Breast (tissue), 4 donors: ENCODE results near the gene MACIR.

GRCh38 chr5:100780393-100780834, 122.7 kb downstream of the ST8SIA4 start:
- PRO-cap, 3 experiments, result no peak in any of the 3 experiments
- RRBS, result no CpG with 5 or more reads among the region's 4 CpGs

- PRO-cap, 3 experiments, result no peak in any of the 3 experiments
- RRBS, result no CpG with 5 or more reads among the region's 3 CpGs
Observed at GRCh38 chr5:100890784-100891277, 12.3 kb downstream of the ST8SIA4 start.

DNA sequence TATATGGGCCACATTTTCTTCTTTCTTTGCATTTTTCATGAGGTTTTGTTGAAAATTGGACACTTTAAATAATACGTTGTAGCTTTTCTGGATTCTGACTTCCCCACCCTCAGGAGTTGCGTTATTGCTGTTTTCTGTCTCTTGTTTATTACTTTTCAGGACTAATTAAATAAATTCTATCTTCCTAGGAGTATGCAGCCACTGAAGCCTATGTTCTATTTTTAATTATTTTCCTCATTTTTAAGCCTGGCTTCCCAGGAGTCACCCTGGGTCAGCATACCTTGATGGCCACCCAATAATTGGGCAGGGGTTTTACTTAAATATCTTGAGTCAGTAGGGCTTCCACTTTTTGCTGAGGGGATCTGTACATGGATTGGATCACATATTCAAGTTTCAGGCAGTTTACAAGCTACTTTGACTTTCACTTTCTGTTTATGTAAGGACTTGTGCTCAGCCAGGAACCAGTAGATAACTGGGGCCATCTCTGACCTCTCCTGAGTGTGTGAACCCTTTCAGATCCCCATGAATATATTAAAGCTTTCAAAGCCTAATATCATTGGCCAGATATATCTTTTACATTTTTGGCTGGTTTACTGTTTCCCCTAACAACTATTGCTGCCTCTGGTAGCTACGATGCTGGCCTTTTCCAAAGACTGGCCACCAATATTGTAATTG, 45.2 kb downstream of the SLCO6A1 start:
- PRO-cap, 3 experiments, result no peak in any of the 3 experiments
- RRBS, result no CpG with 5 or more reads among the region's 3 CpGs

DNA sequence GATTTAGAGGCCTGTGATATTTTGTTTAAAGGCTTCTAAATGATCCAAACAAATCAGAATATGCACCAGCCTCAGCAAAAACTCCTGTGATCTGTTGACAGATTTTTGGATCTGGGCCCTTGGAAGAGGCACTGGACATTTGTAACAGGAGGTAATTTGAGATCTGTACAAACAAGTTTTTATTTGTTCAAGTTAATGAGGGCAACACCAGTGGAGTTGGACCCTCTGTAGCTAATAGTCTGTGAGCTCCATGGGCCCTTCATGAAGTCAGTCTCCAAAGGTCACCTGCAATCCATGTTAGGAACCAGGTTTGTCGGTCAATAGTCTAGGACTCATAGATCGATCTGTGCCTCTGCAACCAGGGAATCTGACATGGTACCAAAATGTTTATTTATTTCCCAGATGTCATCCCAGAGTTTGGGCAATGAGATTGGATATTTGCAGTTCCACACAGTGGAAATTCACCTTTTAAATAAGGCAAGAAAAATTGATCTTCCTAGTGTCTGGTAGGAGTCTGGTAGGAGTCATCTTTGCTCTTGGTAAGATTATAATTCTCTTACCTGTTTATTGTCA, 41.0 kb downstream of the PAM start:
- PRO-cap, 3 experiments, result no peak in any of the 3 experiments
- RRBS, result no CpG with 5 or more reads among the region's 2 CpGs

GRCh38 chr5:102926503-102926806, 171.3 kb downstream of the PAM start:
- PRO-cap, 3 experiments, result no peak in any of the 3 experiments

DNA sequence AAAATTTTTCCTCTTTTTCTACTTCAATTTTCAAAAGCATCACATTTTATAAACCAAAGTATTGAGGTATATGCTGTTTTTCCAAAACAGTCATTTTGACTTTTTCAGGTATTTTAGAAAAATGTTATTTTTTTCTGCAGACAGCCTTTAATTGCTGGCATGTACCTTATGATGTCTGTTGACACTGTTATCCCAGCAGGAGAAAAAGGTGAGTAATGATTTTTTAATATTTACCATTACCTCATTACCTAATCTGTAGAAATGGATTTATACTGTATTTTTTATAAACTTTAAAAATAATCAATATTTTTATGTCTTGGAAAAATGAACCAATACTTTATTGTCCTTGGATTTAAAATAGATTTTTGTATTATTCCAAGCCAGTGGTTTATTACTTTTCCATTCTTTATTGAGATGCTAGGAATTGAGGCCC, 171.7 kb downstream of the GIN1 start:
- PRO-cap, 3 experiments, result no peak in any of the 3 experiments

- PRO-cap, 3 experiments, result peak in 3 of 3 experiments; most common plus-strand start chr5:103258739 (in 1); most common minus-strand start chr5:103258446 (in 3)
- RRBS, result 2% methylated on average over 8 of the region's 44 CpGs
Observed at GRCh38 chr5:103258189-103258883, at the start of gene MACIR. MACIR (plus strand) TSS chr5:103258763.

- PRO-cap, 3 experiments, result no peak in any of the 3 experiments
- RRBS, result no CpG with 5 or more reads among the region's 6 CpGs
Observed at GRCh38 chr5:103561431-103561955, 1.1 kb downstream of the NUDT12 start.

DNA sequence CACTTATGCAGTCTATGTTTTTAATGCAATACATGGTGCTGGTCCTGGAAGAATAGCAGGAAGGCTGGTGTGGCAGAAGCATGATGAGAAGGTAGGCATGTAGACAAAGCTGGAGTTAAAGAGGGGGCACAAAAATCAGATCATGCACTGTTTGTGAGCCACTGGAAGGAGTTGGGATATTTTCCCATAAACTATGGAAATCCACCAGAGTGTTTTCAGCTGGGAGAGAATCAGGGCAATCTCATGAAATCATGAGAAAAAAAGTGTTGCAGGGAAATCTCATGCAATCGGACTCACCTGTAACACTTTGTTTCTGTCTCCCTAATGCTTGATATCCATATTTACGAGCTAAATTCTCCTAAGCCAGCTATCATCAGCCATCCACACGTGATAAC, 194.9 kb upstream of the NUDT12 start:
- PRO-cap, 3 experiments, result no peak in any of the 3 experiments
- RRBS, result no CpG with 5 or more reads among the region's 3 CpGs

DNA sequence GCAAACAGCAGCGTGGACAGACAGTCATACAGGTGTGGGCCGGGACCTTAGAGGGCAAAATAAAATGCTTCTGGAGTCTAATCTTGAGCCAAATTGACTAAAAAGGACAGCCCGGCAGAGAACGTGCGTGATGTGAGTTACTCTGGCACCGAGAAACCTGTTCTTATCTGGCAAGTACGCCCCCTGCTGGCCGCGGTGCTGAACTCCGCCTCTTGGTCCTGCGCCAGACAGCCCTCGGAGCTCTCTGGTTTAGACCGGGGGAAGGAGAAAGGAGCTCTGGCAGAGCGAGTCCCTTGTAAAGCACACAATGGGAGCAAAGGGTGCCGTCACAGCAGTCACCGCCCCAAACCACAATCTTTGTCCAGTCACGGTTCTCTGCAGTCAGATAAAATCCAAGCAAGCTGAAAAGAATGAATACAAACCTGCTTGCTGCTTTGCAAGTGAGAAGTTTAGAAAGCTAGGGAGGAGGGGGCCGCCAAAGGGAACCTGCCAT, 98.7 kb downstream of the EFNA5 start:
- PRO-cap, 3 experiments, result peak in 3 of 3 experiments; most common plus-strand start position 353 of the sequence (in 1); most common minus-strand start position 159 of the sequence (in 3)
- RRBS, result 0% methylated on average over 2 of the region's 18 CpGs

- PRO-cap, 3 experiments, result no peak in any of the 3 experiments
- RRBS, result no CpG with 5 or more reads among the region's 5 CpGs
Observed at GRCh38 chr5:107632066-107633079, 38.4 kb downstream of the EFNA5 start.

GRCh38 chr5:107670042-107670725, 553 bp downstream of the EFNA5 start:
- PRO-cap, 3 experiments, result peak in 2 of 3 experiments; most common plus-strand start chr5:107670170 (in 2)
- RRBS, result 1% methylated on average over 39 of the region's 68 CpGs

- PRO-cap, 3 experiments, result peak in 1 of 3 experiments; most common plus-strand start chr5:107672752 (in 1)
- RRBS, result 0% methylated on average over 2 of the region's 13 CpGs
Observed at GRCh38 chr5:107672578-107672871, 1.8 kb upstream of the EFNA5 start.

DNA sequence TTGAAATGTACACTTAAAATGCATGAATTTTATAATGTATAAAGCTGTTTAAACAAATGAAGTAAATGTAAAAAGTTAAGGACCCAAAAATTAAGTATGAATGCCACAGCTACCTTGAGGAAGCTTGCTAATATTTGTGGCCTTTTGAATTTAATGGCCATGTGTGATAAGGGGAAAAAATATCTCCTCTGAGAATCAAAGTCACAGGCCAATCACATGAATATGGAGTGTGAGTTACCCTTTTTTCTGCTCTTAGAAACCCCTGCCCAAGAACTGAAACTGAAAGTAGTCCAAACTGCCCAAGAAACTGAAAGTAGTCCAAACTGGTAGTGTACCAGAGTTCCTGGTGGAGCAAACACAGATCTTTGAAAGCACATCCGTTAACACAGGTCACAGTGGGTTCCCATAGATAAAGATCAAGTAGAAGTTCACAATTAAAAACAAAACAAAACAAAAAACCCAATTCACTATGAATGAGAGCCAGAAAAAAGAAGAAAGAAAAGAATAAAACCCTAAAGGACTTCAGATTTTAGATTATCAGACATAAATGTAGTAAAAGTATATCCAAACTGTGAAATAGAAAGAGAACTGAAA, 332.4 kb upstream of the EFNA5 start:
- PRO-cap, 3 experiments, result no peak in any of the 3 experiments
- RRBS, result no CpG with 5 or more reads among the region's 1 CpG

DNA sequence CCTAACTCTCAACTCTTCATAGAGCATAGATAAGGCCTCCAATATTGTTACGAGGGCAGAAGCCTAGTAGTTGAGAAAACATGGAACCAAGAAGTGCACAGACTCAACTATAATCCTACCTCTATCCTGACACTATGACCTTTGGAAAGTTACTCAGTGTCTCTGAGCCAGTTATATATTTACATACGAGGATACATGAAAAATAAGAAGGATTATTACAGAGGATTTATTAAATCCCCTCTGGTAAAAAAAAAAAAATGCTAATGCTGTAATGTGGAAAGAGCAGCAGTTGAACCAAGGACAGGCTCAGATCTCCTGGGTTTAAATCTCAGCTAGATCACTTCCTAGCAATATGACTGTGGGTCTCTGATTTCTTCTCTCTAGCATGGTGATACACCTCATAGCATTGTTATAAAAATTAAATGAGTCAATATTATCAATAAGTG, 299.9 kb downstream of the FBXL17 start:
- PRO-cap, 3 experiments, result no peak in any of the 3 experiments
- RRBS, result no CpG with 5 or more reads among the region's 2 CpGs

DNA sequence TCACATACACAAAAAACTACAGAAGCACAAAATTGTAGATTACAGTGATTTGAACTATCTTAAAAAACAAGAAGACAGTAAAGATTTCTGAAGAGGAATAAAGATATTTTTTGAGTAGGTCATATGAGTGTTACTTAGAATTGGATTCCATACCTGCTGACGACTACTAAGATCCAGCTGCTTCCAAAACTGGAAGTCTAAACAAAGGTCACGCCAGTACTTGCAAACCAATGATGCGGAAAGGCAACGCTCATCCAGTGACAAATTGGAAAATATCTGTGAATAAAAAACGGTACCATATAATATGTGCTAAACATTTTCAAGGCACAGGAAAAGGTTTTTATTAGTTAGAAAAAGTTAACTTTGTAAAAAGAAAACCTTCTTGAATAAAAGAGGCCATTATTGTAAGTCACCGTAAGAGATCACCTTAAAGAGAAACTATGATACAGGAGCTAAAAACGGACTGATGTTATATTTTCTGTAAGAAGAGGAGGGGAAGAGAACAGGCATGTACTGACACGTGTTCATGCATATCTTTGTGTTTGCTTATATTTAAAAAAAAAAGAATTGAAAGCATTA, 14.1 kb downstream of the FBXL17 start:
- PRO-cap, 3 experiments, result no peak in any of the 3 experiments
- RRBS, result no CpG with 5 or more reads among the region's 8 CpGs

DNA sequence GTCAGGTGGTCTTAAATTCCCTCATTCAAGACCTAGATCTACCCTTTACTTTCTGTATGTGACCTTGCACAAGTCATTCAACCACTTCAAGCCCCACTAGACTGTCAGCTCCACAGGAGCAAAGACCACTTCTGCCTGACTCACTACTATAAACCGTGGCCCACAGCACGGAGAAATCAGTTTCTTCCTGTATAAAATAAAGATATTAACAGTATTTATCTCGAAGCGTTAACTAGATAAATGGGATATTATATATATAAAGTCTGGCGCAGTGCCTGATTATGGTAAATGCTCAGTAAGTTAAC, 2.0 kb downstream of the FBXL17 start:
- PRO-cap, 3 experiments, result no peak in any of the 3 experiments
- RRBS, result no CpG with 5 or more reads among the region's 5 CpGs

- PRO-cap, 3 experiments, result no peak in any of the 3 experiments
- RRBS, result no CpG with 5 or more reads among the region's 2 CpGs
Observed at GRCh38 chr5:111234219-111234435, 9.9 kb downstream of the CAMK4 start.

- PRO-cap, 3 experiments, result no peak in any of the 3 experiments
- RRBS, result no CpG with 5 or more reads among the region's 8 CpGs
Observed at GRCh38 chr5:111742562-111743165, 14.3 kb downstream of the NREP start.

DNA sequence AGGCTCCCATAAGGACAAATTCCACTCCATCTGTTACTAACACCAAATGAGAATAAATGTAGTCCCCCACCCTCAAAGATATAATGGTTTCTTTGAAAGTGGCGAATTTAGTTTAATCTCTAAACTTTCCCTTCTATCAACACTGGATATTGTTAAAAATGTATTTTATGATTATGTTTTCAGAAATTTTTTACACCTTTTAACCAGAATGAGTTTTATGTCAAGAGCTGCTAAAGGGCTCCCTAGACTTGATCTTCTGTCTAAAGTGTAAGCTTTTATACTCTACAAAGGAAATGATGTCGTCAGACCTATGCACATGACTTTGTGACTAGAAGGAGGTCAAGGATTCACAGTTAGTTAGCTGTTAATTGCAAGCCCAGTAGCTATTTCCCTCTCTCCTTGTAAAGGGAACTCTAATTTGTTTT, 173.3 kb upstream of the NREP start:
- PRO-cap, 3 experiments, result no peak in any of the 3 experiments
- RRBS, result no CpG with 5 or more reads among the region's 2 CpGs